Cardiac atrium fibroblast (primary cell): ENCODE results near the genes CHERP, USE1 and DDA1.

DNA sequence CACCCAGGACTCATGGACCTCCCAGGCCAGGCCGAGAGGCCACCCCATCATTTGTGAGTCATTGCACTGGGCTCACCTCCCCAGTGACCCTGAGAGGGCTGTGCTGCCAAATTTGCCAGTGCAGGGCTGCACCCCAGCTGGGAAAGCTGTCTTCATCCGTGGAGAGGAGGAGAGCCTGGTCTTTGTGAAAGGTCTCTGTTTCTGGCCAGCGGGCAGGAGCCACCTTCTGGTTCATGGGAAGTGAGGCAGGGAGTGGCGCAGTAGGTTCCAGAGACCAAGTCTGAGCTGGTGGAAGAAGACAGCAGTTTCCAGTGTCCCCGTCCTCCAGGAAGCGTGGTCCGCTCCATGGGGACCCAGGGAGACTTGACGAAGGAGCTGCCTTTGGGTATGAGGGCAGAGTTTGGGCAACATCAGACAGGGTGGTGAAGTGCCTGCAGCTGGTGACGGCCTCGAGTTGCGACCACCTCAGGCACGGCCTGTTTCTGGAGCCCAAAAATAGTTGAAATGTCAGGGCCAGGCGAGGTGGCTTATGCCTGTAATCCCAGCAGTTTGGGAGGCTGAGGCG is 14.6 kb downstream of the RAB8A start:
- RAMPAGE, long total RNA: no peak

DNA sequence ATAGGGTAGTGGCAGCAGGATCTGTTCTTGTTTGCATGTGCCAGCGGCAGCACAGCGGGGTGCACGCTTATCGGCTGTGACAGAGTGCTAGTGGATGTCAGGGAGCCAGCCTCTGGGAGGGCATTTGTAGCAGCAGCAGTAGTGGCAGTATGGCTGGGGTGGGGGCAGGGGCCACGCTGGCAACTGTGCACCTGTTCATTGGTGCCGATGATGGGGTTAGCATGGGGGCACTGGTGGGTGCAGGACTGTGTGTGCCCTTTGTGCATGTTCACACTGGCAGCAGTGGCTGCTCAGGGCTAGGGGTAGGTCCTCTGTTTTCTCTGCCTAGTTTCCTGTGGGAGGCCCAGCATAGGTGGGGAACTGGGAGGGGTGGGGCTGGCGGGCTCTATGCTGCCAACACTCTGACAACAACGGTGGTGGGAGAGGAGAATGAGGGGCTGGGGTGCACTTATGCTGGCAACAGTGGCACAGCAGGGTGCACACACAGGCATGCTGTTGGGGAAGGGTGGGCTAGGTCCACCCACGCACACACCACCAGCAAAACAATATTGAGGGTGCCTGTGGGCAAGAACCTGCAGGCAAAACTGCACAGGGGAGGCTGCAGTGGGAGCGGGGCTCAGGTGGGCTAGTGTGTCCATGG is 19.3 kb downstream of the AP1M1 start:
- RAMPAGE, long total RNA: no peak

- RAMPAGE, long total RNA: no peak
These were observed 36.2 kb upstream of the KLF2 start for GRCh38 chr19:16288393-16288897.

GRCh38 chr19:16290473-16291212 is 34.0 kb upstream of the KLF2 start:
- RAMPAGE, long total RNA: no peak

DNA sequence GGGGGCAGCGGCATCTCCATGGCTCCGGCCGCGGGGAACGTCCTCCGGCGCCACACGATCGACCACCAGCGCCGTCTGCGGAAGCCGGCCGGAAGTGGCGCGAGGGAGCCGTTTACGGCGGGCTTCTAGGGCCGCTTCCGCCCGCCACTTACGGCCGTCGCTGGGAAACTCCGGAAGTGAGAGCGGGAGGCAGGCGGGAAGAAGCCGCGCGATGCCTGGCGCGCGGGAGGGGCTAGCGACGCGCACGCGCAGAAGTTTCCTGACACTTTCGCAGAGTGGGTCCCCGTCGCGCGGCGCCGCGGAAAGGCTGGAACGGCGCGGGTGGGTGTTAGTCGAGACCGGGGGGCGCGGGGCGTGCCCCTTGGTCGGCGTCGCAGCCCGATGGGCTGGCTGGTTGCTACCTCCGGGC is at the start of gene CHERP:
Gene CHERP, minus strand, starts transcription at position 79 of the 409 bp plus-strand sequence.
- RAMPAGE, long total RNA: no peak

DNA sequence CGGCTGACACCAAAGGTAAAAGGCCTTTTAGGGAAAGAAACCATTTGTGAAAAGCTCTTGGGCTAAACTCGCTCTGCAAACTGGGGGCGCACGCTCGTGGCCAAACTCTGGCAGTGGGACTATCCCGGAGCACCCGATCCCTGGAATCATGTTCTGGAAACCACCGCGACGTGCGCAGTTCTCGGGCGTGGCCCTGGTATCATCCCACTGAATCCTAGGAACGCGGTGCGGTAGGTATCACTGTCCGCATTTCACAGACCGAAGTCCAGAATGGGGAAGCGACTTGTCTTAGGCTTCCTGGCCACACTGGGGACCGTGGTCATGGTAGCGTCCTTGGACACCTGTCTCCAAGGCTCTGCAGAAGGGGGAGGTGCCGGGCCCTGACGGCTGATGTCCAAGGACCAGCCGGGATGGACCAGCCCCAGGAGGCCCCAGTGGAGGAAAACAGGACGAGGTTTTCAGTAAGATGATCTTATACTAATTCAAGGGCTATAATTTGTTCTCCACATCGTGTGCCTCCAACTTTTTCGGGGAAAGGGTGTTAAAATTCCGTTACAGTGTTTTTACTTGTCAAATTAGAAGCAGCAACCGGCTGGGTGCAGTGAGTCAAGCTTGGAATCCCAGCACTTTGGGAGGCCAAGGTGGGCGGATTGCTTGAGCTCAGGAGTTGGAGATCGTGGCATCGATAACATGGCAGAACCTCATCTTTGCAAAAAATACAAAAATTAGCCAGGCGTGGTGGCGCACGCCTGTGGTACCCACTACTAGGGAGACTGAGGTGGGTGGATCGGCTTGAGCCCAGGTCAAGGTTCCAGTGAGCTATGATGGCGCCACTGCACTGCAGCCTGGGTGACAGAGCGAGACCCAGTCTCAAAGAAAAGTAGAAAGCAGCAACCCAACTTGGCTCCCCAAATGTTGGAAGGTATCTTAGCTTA is 846 bp upstream of the SLC35E1 start:
- RAMPAGE, long total RNA: no peak

DNA sequence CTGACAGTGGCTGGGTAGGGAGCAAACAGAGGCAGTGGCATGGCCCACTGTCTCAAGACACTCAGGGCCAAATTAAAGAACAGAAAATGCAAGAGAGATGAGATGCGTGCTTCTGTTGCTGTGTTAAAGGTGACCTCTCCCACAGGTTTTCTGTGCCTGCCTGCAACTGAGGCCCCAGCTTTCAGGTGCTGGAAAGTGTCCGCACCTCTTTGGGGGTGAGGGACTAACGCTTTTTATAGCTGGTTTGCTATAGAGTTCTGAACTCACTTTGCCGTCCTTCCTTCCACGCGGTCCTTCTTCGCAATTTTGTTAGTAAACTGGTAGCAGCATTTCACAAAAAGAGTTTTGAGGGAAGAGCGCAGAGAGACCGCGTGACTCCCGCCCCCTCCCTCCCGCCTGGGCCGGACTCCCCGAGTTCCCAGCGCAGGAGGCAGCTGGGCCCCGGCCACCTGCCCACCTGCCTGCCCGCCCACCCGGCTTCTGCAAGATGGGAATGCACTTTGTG is 3.3 kb upstream of the SLC35E1 start:
- RAMPAGE, long total RNA: no peak

DNA sequence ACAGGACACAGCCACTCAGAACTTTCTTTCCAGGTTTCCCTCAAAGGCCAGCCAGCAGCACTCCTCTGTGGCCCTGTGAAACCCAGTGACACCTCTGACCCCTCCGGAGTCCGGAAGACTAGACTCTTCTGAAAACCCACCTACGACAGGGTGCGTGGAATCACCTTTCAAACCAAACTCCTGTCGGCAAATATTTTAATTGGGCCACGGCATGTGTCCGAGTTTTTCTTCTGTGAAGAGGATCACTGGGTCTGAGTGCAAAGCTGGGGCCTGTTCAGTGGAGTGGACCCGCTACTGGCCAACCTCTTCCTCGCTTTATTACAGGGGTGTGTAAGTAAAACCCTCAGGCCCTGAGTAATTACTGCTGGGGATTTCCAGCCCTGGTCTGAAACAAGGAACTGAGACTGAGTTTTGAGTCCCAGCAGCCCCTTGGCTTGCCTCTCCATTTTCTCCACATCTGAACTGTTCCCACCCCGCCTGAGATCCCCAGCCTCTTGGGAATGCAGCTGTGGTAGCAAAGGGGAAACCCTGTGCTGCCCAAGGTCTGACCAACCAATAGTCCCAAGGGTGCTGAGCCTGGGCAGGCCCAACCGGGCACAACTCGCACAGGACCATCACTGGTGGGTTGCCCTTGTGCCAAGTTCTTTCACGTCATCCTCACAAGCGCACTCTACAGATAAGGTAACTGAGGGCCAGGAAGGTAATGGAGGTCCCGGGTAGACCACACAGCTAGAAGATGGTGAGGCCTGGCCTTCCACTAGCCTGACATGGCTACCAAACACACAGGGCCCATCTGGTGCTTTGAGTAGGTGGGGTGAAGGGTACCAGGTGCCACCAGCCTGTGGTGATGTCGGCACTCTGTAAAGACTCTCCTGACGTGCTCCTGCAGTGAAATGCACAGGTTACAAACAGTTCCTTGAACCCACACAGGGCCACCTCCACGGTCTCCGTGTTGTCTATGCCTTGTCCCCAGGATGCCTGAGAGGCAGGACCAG is 13.7 kb upstream of the SLC35E1 start:
- RAMPAGE, long total RNA: no peak

DNA sequence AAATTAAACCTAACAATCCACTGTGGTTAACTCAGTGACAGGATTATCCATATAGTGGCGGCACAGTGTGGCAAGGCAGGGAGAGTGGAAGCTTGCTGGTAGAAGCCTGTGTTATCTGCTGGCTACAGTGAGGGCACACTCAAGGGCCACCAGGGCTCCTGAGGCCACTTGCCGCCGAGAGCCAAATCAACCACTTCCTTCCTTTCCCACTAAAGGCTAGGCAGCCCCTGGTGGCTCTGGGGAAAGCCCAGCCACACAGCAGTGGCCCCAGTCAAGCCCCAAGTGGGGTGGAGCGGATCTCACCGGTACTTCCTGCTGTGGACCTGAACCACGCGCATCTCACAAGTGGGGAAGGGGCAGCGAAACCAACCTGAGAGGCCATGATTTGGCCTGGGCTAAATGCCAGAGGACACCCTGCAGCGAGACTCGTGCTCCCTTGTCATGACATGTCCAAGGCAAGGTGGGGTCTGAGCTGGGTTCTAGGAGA is 21.9 kb upstream of the SLC35E1 start:
- RAMPAGE, long total RNA: no peak

- RAMPAGE, long total RNA: no peak
These were observed 1.1 kb downstream of the MED26 start for GRCh38 chr19:16626692-16627560.

GRCh38 chr19:16887288-16888005 is 1.4 kb upstream of the F2RL3 start:
- RAMPAGE, long total RNA: no peak

DNA sequence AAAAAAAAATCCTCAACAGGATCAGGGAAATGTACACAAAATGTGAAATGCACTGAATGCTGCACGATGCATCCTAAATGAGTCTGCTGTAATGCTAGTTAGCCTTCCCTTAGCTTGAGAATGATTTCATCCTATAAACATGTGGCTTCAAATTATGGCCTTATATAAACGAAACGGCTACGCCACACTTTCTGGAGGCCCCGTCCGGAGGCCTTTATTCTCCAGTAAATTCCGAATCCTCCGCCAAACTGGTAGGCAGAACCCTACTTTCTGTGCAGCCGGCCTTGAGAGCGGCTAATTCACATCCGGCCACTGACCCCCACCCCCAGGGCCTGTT is 13.7 kb downstream of the MYO9B start:
- RAMPAGE, long total RNA: no peak

- RAMPAGE, long total RNA: no peak
These were observed 39.0 kb downstream of the MYO9B start for GRCh38 chr19:17114213-17115253.

DNA sequence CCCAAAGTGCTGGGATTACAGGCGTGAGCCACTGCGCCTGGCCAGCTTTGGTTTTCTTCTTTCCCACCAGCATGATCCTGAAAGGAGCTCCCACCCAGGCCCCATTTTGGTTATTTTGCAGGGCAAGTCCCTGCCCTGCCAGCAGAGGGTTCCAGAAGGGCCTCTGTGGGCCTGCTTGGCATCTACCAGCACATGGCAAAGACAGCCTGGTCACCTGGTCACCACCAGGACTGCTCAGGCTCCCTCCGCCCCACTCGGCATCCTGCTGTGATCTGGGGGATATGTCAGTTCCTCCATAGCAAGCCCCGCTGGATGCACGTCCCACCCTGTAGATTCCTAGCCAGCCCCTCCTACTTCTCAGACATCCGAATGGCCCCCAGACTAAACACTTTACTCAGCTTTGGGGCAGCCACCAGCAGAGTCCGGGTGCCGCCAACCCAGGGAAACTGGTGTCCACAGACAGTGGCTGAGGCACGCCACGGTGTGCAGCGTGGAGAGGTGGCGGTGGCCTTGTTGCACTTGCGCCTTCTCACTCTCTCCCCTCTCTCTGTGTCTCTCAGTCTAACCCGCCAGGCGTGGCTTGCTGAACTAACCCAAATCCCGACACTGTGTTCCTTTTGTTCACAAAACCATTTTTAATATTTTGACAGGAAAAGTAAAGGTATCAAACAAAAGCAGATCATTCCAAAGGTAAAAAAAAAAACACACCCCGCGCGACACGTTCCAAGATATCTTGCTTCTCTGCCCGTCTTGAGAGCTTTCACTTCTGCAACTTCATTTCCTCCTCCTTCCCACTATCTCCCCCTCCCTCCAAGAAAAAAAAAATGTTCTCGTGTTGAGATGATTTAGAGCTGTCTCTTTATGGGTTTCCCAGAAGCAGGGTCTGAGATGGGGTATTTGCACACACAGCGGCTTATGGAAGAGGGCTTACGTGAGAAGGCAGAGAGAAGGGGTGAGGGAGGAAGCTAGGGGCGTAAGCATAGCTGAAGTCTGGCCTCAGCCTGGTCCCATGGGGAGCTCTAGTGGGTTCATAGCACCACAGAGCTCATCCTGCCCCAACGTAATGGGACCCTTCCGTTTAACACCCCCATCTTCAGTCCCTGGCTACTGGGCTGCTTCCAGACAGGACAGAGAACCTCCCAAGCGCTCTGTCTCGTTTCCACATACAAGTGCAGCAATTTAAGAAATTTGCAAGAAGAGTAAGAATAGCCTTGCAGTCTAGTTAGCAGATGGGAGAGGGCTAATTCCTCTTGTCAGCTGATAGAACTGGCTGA is 31.5 kb upstream of the USE1 start:
- RAMPAGE, long total RNA: no peak

- RAMPAGE, long total RNA: no peak
These were observed 22.5 kb upstream of the USE1 start for GRCh38 chr19:17192594-17193066.

- RAMPAGE, long total RNA: no peak
These were observed 17.4 kb upstream of the USE1 start for GRCh38 chr19:17197616-17198306.

DNA sequence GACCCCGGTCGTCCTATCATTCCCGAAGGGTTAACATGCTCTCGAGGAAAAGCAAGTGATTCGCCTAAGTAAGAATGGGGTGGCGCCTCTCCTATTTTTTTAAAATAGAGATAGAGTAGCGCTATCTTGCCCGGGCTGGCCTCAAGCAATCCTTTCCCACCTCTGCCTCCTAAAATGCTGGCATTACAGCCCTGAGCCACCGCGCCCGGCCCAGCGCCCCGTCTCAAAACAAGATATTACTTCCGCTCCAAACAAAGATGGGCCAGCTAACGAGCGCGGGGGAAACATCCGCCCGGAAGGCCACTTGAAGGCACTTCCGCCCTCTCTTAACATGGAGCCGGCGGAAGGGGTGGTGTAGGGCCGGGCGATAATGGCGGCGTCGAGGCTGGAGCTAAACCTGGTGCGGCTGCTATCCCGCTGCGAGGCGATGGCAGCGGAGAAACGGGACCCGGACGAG is at the start of gene USE1:
Gene USE1, plus strand, starts transcription at position 322 of the 457 bp plus-strand sequence.
- RAMPAGE, long total RNA: no peak

- RAMPAGE, long total RNA: no peak
These were observed 301 bp downstream of the BABAM1 start for GRCh38 chr19:17267630-17267857.

DNA sequence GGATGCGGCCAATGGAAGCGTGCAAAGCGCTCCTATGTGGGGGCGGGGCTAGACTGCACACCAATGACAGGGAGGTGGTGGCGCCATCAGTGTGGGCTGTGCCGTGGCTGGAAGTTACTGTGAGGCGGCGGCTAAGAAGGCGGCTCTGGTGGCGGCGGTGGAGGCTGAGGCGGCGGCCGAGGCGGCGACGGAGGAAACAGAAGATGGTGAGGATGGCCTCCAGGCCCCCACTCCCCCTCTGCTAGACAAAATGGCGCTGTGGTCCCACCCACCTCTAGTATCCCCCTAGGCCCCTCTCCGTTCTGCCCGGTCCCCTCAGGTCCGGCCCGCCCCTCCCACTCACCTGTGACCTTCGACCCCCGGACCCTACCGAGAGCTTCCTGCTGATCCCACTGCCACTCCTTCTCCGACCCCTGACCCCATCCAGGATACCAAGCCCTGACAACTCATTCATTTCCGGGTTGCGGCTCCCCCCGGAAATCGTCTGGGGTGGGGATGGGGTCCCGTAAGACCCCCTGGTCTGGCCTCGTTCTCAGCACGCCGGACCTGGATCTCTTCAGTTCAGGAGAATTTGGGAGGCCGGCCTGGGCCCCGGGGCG is at the start of gene DDA1:
Gene DDA1, plus strand, starts transcription at position 112 of the 599 bp plus-strand sequence.
- RAMPAGE, long total RNA: start-site peak on the plus strand centred at position 115 of the sequence, 55 bp wide, 485 and 123 reads in 2 replicates

GRCh38 chr19:17322558-17323089 is 12.0 kb downstream of the ANO8 start:
- RAMPAGE, long total RNA: no peak